ENCODE results near the gene WDFY1.

GRCh38 chr2:222714590-222715029 is 43.2 kb downstream of the MOGAT1 start:
- PRO-cap = no peak

DNA sequence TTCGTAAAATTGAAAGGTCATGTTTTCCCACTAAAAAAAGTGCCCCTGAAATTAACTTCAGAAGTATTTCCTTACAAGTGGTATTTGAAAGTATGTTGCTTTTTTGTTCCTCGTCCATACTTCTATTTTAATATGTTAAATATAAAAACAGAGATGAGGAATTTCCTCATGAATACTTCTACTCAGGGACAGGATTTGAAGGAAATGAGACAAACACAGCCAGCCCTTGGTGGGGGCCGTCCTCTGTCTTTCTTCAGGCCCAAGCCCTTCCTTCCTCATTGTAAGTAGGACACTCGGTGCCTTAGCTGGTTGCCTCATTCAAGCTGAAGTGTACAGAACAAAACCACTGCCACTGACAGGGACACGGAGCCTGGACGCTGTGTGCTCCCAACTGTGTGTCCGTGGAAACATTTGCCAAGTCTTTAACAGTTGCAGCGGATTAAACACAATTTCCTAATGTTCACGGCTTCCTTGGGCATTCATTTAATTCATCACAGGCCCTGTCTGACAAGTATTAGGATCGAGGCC is 69.0 kb upstream of the ACSL3 start:
- PRO-cap = no peak

GRCh38 chr2:222936771-222937096 is 75.9 kb downstream of the ACSL3 start:
- PRO-cap = no peak

DNA sequence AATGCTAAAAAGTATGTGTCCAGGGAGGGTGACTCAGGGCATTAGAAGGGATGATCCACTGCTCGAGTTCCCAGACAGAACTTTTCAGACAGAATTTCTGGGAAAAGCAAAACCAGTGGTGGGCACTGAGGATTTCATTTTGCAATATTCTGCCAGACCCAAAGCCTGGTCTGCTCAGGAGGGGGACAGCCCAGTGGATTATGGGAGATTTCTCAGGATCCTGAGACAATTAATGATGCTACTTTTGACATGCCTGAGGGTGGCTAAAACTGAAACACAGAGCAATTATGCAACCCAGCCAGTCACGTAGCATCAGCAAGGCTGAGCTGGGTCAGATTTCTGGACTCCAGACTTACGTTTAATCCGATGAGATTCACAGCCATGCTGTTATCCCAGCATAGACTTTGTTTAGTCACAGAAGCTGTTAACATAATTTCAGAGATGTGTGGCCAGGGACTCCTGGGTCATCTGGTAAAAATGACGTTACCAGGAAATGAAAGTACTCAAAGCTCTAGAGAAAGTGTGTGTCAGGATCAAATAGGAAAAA is 4.6 kb upstream of the KCNE4 start:
- PRO-cap = no peak

DNA sequence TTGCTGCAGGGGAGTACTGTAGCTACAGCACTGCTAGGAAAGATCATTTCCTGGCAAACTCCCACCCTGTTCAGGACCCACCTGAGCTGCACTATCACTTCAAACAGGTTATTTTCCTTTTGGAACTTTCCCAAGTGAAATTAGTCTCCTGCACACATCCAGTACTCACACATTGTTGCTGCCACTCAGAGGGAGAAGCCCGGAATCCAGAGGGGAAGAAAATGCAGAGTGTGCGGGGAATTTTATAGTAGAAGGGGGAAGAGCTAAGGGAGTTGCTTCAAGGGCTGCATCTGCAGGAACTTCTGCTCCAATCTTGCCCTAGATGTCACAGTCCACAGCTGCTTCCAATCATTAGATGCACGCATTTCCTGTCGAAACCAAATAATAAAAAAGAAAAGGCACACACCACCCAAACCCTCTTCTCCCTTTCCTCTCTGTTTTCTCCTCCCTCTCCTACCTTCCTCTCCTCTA is 71.8 kb downstream of the KCNE4 start:
- PRO-cap = no peak

- PRO-cap = no peak
Measured at GRCh38 chr2:223611073-223611459, 8.9 kb upstream of the SCG2 start.

DNA sequence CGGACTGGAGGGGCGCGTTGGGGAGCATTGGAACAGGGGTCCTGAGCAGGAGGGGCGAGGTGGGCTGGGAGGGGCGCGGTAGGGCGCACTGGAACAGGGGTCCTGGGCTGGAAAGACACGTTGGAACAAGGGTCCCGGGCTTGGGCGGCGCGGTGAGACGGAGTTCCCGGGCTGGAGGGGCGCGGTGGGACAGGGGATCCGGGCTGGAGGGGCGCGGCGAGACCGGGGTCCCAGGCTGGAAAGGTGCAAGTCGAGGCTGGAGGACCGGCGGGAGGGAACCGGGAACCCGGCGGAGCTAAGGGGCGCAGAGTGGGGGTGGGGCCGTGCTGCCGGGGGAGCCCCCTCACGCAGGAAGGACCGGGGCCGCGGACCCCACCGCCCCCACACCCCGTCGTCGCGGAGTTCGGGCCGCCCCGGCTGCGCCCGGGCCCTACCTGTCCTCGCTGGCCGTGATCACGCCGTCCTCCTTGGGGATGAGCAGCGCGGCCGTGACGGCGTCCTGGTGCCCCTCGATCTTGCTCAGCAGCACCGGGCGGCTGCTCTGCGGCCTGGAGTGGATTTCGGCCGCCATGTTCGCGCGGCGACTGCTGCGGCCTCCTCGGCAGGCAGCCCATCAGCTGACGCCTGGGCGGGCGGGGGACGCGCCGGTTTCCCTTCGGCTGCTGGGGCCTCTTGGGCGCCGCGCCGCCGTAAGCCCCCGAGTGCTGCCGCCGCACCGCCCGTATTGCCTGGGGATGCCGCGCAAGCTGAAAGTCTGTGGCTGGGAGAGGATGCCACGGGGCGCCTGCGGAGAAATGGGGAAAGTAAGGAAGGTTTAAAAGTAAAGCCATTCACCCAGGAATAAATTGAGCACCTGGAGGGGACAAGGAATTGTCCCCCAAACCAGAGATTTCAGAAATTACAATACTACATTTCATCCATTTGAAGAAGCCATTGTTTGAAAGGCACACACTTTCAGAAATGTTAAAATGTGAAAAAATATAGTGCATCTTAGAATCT is at the start of gene WDFY1:
Gene WDFY1, minus strand, starts transcription at position 622 of the 999 bp plus-strand sequence.
- PRO-cap = unidirectional peak, minus-strand start at position 622 of the sequence

- PRO-cap = no peak
Measured at GRCh38 chr2:224523167-224523987, 61.8 kb downstream of the CUL3 start.

GRCh38 chr2:224774458-224775122 is 58.4 kb upstream of the CCDC195 start:
- PRO-cap = no peak

DNA sequence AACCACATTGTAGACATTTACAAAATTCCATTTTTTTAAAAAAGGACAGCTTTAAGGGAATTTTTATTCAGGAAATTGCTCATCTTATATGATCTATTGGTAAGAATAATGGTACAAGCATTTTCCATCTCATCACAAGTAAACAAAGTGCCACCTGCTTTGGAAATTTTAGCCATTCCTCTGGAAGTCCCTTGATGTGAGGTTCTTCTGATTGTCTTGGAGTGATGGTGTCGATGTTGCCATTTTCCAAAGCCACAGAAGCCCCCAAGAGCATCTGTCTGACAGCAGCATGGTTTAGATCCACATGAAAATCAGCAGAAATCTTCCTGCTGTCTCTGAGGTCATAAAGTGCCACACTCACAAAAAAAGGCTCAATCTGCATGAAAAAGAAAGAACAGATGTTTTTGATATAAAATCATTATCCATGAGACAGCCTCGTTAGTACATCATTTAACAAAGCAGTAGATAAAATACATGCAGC is 148.6 kb upstream of the CCDC195 start:
- PRO-cap = no peak

DNA sequence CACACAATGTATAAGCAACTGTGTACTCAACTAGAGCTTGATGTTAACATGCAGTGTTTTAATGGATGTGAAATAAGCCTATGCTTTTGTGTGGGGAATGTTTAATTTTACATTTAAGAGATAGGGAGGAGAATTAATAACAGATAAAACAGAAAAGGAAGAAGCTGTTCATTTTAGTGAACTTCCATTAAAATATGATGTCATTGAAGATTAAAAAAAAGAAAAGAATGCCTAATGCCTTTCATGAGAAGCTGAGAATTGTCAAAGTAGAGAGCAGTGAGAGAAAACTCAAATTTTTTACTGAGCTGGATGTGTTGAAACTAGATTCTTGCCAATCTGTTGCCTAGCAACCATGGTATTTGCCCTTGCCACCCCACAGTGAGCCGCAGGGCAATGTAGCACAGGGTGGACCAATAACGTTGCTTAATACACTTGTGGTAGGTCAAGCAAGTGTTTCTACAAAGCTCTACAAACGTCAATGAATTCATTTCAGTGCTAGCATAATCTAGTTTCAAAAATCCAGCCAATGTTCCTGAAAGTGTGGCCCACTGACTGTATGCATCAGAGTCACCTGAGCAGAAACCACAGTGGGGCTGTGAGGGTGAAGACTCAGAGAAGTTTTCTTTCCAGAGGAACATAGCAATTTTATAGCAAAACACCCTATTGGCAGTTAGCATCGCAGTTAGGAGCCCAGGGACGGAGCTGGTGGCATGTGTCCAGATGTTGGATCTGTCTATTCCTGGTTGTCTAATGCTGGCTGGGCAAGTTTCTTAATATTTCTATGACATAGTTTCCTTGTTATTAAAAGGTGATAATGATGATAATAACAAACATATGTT is 132.3 kb downstream of the DOCK10 start:
- PRO-cap = no peak

GRCh38 chr2:224947555-224948092 is 94.6 kb downstream of the DOCK10 start:
- PRO-cap = no peak

DNA sequence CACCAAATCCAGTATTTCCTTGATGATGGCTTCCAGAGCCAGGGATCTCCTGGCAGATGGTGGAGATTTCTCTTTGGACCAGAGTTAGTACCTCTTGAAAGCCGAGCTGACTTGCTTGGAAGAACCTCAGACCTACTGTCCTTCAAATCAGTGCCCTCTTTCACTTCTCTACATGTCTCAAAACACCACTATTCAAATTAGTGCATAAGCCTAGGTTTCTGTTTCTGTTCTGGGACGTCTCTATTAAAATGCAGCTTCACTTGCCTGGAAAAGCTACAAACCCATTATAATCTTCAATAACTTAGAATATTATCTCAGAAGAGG is 84.7 kb downstream of the DOCK10 start:
- PRO-cap = no peak

DNA sequence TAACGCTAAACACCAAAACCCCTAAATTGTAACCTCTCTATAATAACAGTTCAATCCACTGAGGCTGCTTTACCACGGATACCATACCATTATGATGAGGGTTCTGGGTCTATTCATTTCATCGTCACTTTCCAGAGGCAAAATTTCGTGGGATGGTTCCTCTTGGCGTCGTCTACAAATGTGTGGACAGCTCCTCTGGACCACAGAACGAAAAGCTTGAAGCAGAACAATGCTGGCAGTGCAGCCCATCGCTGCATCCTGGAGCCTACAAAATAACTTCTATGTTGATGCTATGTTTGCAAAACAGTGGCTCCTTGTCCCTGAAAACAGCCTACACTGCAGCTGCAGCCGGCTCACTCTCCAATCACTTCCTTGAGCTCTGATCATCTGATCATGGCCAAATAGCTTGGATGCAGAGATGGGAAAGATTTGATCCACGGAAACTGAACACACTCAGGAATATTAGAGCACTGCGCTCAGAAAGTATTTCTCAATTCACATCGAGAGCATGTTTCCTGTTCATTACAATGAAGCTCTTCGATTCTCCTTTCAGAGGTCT is 60.1 kb downstream of the DOCK10 start:
- PRO-cap = no peak

- PRO-cap = no peak
Measured at GRCh38 chr2:226185094-226185814, 614.4 kb downstream of the IRS1 start.

GRCh38 chr2:226540158-226540689 is 259.4 kb downstream of the IRS1 start:
- PRO-cap = no peak

DNA sequence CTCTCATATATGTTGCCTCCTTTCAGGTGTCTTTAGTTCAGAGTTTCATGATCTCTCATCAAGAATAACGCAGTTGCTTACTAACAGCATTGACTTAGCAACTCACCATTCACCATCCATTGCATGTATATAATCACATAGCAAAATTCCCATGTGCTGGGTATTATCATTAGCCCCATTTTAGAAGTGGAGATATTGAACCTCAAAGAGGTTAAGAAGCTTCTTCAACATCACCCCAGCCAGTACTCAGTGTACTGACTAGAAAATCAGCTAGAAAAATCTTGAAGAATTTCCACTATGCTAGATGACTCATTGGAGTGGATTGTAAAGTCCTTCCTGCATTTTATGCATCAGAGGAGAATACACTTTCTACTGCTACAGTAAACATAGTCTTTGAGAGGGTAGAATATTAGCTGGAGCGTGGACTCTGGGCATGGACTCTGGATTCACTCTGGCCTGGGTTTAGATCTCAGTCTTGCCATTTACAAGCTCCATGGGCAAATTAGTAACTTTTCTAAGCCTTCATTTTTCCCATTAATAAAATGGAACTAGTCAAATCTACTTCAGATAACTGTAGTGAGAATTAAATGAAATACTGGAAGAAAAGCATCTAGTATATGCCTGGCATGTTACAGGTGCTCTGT is 216.0 kb downstream of the IRS1 start:
- PRO-cap = no peak

- PRO-cap = no peak
Measured at GRCh38 chr2:226635148-226635609, 164.4 kb downstream of the IRS1 start.

- PRO-cap = no peak
Measured at GRCh38 chr2:226652218-226652584, 147.4 kb downstream of the IRS1 start.

GRCh38 chr2:226652634-226653046 is 147.0 kb downstream of the IRS1 start:
- PRO-cap = no peak

Data from ureter (tissue), 1 donor.